Measurements from ENCODE around the gene CCDC178.

- RRBS: no CpG with 5 or more reads among the region's 4 CpGs
These were observed 22.3 kb downstream of the RNF125 start for GRCh38 chr18:32040767-32041454.

DNA sequence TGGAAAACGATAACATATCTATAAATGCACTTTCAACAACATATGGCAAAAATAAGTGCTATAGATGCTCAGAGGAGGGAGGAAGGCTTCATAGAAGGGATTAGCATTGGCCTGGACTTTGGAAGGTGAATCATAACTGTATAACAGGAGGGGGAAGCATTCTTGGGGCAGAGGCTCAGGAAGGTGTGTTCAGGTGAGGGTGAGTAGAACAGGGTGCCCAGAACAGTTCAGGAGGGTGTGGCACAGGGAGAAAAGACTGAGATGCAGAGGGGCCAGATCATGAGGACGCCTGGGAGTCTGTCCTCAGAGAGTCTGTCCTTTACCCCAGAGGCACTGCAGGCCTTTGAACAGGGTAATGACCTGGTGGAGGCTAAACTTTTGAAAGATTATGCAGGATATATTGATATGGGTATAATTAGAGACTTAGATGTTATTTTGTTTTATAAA lies 29.3 kb upstream of the MEP1B start:
- RRBS: no CpG with 5 or more reads among the region's 2 CpGs

- RRBS: no CpG with 5 or more reads among the region's 20 CpGs
These were observed 80.2 kb downstream of the MEP1B start for GRCh38 chr18:32269845-32270680.

DNA sequence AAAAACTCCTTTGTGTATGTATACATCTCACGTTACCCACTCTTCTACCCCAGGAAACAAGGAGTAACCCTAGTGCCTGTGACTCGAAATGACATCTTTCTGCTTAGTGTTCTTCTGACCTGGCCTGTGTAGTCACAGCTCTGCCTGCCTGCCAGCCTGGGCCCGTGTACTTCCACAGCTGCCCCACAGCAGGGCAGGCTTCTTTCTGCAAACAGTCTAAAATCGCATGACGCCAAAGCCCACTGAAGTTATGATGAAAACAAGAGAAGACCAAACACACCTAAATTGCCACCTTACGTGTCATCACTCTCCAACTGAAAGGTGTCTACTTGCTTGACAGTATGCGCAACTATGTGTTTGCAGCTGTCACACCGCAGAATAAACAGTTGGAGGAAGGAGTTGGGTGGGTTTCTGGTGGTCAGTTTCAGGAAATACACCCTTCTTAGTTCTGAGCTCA lies 1.5 kb downstream of the GAREM1 start:
- RRBS: no CpG with 5 or more reads among the region's 8 CpGs

DNA sequence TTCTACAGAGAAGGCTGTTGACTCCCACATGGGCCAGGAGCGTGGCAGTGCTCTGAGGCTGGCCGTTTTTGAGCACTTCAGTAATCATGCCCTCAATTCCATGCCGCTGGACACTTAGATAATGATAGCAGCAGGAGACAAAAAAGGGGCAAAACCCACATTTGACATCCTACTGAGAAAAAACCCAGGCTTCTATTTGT lies 51.8 kb downstream of the KLHL14 start:
- RRBS: no CpG with 5 or more reads among the region's 3 CpGs

DNA sequence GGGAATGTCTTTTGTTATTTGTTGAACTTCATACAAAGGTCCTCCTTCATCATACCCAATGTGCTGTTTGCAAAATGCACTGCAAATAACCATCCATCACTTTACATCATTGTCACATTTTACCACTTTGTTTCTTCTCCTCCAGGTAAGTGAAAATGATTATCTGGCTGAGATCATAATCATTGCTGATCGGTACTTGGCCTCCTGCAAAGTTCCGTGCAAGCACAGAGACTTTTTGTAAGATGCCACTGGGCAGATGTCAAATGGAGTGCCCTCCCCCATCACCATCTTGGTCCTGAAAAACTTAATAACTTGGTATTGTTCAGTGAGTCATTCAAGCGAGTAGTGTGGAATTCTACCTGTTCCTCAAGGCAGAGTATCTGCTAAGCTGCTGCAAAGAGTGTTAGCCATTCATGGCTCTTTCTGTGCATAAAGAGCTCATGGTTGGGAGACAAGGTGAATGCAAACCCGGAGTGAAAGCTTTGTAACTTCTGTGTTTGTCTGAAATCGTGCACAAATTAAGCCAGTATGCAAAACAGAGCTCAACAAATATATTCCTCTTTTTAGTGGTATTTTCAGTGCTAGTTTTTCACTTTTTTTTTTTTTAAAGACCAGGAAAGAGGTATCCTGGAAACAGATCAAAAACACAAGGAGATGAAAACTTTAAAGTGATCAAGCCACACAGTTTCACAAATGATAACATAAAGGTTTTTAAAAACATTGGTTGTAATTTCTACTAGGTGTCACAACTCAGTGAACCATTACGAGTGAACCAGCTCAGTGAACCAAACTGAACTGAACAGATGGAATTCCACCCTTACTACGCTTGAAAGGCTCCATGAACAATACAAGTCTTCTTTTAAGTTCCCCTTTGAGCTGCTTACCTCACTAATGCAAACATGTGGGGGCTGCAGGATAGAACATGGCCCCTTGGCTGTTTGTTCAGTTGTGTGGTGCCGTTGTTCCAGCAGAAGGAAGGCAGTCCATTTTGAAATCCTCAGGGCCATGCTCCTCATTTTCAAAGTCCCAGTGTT lies 30.4 kb upstream of the KLHL14 start:
- RRBS: no CpG with 5 or more reads among the region's 8 CpGs

- RRBS: 71% methylated on average over 1 of the region's 32 CpGs
These were observed 124.2 kb downstream of the CCDC178 start for GRCh38 chr18:33316216-33316792.

DNA sequence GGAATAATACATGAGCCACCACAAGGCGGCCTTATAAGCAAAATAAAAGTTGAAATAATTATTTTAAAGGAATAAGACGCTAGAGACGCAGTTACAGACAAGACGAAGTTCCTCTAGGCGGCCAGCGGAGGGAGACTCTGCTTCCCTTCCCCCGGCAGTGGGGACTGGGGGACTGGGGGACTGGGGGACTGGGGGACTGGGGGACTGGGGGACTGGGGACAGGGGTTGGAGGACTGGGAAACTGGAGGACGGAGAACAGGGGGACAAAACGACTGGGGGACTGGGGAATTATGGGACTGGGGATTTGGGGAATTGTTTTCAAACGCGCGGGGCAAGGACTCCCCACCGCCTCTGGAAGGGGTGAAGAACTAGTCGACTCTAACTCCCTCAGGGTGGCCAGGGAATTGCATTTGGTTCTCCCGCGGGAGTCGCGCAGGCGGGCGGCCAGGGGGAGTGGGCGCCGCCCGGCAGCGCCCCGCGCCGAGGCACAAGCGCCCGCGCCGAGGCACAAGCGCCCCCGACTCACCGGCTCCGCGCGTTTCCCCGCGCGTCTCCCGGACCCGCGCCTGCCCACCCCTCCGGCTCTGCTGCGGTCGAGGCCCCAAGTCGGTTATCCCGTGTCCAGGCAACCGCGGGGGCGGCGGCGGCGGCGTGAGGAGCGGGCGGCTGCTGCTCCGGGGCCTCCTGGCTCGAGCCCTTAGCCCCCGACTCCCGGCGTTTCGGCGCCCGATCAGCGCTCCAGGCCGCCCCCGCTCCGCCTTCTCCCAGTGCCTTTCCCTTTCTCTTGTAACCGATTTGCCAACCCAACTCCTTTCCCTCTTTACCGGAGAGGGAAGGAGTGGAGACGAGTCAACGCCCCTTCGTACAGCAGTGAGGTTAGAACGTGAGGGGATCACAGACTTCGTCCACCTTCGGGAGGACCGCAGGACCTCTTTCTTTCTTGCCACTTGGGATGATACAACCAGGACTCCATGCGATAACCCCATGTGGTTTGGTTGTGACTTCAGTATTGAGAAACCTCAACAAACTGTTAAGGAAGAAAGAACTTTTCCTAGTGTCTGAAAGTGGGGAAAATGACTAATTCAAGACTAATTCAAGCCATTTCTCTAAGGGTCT lies at the start of gene CCDC178:
TSS of gene CCDC178 (minus strand) at position 595 of the 1,116 bp plus-strand sequence.
- RRBS: 5% methylated on average over 28 of the region's 79 CpGs

GRCh38 chr18:33820551-33821814 lies 243.0 kb downstream of the ASXL3 start:
- RRBS: no CpG with 5 or more reads among the region's 33 CpGs

DNA sequence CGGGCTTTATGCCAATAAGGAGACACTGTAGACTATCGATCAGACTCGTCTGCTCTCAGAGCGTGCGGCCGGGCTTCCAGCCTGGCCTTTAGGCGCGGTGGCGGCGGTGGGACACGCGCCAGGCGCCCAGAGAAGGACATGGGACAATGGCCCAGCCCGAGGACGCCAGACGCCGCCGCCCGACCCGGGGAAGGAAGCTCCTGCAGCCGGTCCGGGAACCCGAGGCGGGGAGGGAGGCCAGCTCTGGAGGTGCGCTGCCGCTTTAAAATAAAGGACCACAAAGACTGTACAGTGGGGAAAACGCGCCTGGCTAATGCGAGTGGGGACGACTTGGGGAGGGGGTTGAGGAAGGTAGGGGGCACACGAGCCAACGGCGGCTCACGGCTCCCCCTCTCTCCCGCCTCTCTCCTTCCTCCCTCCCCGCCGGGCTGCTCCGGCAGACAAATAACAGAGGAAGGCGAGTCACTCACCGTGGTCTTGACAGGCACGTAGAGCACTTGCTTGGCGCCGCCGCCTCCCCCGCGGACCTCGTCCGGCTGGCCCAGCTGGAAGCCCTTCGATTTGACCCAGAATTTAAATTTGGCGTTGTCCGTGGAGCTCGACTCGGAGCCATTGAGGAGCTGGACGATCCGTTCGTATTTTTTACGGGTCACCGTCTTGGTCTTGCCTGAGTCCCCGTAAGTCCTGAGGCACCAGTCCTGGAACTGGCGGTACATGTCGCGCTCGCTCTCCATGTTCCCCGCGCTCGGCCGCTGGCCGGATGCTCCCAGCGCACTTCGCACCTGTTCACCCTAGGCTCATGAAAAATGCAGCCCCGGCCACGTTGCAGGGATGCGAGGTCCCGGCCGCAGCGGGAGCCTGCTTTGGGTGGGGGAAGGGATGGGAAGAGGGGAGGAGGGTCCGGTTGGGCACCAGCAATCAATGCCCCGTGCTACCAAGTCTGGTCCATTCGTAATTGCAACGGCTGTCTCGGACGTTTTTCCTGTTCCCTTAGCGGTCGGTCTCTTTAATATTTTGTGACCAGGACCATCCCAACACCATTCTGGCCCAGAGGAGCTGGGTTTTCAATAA lies 1.9 kb downstream of the NOL4 start:
- RRBS: 4% methylated on average over 27 of the region's 84 CpGs

GRCh38 chr18:34493523-34494386 lies 216.3 kb upstream of the DTNA start:
- RRBS: 3% methylated on average over 59 of the region's 111 CpGs

DNA sequence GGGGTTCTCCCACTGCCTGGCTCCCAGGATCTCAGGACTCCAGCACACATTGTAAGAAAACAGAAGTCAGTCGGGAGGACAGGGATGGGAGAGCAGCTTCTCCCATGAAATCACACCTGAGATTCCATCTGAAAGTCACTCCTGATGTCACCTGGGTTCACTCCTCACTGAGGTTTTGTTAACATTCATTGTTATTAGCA lies 64.1 kb downstream of the DTNA start:
- RRBS: no CpG with 5 or more reads among the region's 1 CpG

DNA sequence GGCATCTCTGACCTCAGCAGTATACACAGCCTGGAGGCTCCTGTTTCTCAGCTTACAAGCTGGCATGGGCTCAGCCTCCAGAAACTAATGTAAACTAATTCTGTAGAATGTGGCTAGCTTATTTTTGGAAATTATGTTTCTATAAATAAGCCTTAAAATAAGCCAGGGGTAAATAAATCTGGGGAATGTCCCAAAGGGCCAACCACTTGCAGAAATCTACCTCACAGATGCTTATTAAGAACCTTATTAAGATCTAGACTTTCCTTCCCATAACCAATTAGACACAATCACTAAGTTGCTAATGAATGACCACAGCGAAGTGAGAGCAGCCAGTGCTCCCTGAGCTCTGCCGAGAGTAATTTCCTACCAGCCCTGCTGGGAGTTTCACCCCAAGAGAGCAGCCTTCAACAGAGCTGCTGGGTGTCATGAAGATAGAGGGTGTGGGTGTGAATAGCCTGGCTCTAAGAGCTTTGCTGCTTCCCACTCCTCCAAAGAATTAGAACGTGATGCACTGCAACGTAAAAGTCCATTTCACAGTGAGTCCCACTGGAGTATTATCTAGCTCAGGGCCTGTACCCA lies 112.0 kb downstream of the DTNA start:
- RRBS: no CpG with 5 or more reads among the region's 4 CpGs

DNA sequence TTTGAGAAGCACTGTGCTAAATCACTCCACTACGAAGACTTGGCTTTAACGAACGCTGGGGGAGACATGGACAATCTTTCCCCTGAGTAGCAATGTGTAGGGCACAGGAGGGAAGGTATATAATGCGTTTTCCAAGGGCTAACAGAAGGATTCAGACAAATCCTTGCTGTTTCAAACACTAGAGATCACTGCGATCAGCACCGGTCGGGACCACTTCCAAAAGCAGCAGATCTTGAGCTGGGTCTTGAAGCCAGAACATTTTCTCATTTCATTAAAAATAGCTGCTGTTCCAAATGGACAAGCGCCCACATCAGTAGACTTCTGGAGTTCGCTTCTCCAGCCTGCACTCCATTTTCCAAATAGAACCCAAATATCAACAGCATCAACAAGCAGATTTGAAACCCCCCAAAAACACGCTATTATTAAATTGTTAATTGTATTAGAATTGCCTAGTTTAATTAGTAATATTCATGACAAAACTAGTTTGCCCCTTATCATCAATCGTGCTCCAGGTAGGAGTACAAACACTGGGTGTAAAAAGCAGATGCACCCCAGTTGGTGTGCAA lies 65.0 kb upstream of the MAPRE2 start:
- RRBS: no CpG with 5 or more reads among the region's 11 CpGs

DNA sequence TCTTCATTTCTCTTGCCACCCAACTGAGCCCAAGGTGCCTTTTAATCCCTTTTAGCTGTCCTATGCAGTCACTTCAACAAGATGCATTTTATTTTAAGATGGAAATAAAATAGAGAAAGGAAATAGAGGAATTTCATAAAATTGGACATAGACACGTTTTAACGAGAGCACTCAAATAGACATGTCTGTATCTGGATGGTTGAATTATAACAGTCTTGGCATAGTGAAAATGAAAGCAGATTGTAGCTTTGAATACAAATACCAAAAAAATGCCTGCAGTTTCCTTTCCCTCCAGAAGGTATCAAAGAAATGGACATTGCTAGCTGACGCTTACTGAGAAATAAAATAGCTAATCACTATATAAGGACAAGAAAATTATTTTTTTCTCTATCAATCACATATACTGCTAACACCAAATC lies 11.5 kb upstream of the MAPRE2 start:
- RRBS: no CpG with 5 or more reads among the region's 3 CpGs

GRCh38 chr18:35117782-35118568 lies 76.8 kb downstream of the MAPRE2 start:
- RRBS: no CpG with 5 or more reads among the region's 10 CpGs

DNA sequence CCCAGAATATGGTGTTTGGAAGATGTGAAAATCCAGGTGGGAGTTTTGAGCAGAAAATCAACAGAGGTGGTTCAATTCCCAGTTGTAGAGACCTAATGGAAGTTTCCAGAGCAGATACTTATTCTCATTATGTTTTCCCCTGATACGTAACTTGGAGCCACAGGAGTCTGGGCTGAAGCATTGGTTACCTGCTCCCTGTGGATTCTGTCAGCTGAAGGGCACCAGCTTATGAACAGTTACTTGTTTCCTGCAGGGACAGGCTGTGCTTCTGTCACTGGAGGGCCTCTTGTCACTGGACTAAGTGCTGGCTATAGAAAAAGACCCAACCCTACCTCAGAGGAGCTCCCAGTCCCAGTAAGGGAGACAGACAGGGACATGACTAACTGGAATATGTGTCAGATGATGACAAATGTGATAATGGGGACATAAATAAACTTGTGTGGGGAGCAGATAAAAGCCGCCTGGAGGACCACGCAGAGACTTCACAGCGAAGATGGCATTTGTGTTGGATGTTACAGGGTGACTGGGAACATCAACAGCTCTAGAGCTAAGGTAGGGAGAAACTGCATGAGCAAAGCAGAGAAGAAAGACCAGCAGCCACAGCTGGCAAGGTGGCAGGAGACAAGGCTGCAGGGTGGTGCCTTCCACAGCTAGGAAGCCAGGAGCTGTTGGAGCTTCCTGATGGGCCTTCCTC lies 95.0 kb downstream of the MAPRE2 start:
- RRBS: no CpG with 5 or more reads among the region's 4 CpGs

GRCh38 chr18:35172425-35172982 lies 68.3 kb upstream of the ZNF397 start:
- RRBS: no CpG with 5 or more reads among the region's 2 CpGs

DNA sequence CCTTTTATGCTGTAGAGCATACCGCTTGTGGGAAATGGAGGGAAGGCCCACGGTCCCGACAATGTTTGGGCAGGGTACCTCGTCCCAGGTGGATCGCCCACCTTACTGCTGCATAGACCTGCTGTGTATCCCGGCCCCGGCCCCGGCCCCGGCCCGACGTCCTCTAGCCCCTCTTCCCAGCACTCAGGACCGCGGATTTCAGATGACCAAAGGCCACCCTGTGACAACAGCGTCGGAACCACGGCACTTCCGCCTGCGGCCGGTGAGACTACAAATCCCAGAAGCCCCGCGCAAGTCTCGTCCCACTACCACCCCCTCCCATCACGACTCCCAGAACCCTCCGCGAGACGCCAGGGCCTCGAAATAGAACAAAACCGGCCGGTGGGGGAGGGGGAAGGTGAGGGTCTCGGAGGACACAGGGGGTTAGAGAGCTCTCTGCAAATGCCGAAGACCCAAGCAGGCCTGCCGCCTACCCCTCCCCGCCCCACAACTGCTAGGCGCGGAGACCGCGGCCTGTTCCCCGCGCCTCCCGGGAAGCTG lies 428 bp downstream of the ZNF24 start:
- RRBS: 0% methylated on average over 6 of the region's 40 CpGs